Testis (tissue), 5 donors: Measurements from ENCODE around the genes MARCO and RALB.

GRCh38 chr2:117835685-117836531, 21.4 kb downstream of the DDX18 start:
- PRO-cap, 3 experiments = peak in 3 of 3 experiments; most common plus-strand start chr2:117836183 (in 2)
- RAMPAGE, long total RNA, 2 experiments = no peak in any of the 2 experiments
- RRBS = 2% methylated on average over 12 of the region's 38 CpGs

- PRO-cap, 3 experiments = no peak in any of the 3 experiments
- RAMPAGE, long total RNA, 2 experiments = no peak in any of the 2 experiments
- RRBS = no CpG with 5 or more reads among the region's 4 CpGs
These were observed 33.1 kb downstream of the CCDC93 start for GRCh38 chr2:117980608-117981418.

DNA sequence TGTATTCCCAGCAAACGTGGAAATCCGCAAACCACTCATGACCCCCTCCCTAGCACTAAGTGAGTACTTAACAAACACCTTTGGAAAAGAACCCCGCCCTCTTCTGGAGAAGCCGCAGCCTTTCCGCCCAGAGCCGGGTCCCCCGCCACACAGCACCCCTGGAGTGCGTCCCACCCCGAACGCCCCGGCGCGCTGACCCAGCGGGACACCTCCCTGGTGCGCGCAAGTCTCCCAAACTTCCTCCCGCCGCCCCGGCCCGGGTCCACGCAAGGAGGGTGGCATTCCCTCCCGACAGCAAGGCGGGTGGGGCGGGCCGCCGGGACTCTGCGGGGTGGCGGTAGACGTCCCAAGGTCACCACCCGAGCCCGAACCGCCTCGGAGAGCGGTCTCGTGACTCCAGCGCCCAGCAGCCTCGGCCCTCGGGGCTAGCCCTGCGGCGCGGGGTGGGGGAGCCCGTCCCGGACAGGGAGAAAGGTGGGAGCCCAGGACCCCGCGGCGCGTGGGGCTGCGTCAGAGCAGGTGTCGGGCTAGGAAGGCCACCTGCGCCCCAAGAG, 622 bp downstream of the CCDC93 start:
- PRO-cap, 3 experiments = peak in 1 of 3 experiments; most common plus-strand start position 393 of the sequence (in 1); most common minus-strand start position 390 of the sequence (in 1)
- RAMPAGE, long total RNA, 2 experiments = no peak in any of the 2 experiments
- RRBS = 1% methylated on average over 26 of the region's 50 CpGs

DNA sequence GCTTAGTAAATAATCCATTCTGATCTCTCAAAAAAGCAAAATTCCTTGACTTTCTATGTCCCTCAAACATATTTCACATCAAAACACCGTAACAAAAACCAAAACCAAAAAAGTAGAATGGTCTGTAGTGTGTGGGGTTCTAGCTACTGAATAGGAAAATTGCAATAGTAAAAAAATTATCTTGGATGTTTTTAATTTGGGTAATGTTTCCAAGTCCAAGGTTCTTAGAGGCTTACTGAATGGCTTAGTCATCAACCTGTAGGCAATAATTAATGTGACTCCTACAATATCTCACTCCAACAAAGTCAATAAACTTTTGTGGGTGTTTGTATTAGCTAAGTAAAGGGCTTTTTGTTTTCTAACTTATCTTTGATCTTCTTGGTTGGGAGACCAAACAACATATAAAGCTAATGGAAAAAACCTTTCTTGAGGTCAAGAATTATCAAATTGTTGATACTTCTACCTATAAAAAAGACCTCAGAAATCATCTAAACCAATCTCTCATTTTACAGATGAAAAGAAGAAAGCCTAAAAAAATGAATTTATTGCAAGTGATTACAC, 2.6 kb upstream of the INSIG2 start:
- PRO-cap, 3 experiments = no peak in any of the 3 experiments
- RAMPAGE, long total RNA, 2 experiments = no peak in any of the 2 experiments
- RRBS = no CpG with 5 or more reads among the region's 1 CpG

DNA sequence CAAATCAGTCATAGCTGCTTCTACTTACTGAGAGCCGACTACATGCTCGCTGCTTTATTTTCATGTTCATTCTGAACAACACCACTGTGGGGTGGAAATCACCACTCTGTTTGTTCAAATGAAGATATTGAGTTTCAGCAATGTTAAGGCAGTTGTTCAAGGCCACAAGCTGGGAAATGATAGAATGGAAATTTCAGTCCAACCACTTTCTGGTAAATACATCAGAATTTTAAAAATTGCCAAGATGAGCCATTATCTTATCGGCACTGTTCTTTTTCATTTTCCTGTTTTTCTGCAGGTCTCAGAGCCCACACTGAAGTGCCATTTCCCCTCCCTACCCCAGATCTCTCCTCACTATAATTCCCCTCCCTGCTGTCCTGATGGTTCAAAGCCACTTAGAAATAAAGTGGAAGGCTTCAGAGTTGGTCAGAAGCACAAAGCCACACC, 88.5 kb downstream of the INSIG2 start:
- PRO-cap, 3 experiments = no peak in any of the 3 experiments
- RAMPAGE, long total RNA, 2 experiments = no peak in any of the 2 experiments
- RRBS = no CpG with 5 or more reads among the region's 3 CpGs

GRCh38 chr2:118177184-118177714, 89.0 kb downstream of the INSIG2 start:
- PRO-cap, 3 experiments = no peak in any of the 3 experiments
- RAMPAGE, long total RNA, 2 experiments = no peak in any of the 2 experiments
- RRBS = no CpG with 5 or more reads among the region's 4 CpGs

DNA sequence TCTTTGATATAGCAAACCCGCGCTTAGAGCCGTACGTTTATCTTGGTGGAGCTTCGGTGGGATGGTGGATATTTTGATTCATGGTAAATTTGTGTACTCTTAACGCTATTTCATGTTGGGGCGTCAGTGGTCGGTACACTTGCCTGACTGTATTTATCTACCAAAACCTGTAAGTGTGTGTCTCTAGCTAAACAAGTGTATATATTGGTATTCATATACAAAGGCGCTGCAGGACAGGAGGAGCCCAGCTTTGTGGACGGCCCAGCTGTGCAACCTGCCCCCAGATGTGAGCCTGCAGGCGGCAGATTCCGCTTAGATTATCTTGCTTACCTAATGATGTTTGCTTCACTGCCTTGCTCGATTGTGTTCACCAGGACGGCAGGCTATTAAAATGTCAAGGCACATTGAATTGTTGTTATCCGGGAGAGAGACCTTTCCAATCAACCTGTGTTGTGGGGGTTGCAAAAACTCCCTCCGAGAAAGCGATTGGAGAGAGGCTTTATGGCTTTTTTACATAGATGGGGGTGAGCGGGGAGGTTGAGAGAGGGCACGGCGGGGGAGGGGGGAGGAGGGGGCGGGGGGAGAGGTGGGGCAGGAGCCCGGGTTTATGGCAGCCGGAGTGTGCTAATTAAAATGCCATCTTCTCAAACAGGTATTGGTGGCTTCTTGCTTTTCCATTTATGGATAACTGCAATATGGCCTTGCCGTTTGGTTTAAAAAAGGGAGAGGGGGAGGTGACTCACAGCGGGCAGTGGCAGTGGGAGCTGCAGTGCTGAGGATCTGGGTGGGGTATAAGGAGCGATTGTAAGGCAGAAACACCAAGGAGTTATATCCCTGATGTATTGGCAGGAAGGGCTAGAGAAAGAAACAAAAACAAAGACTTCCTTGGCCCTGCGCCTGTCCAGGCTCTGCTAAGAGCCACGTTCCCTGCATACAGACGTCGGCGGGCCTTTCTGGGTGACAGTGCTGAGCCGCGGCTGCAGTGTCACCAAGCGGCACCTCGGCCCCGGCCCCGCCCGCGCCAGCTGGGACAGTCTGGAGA, 97.1 kb downstream of the INSIG2 start:
- PRO-cap, 3 experiments = no peak in any of the 3 experiments
- RAMPAGE, long total RNA, 2 experiments = no peak in any of the 2 experiments
- RRBS = no CpG with 5 or more reads among the region's 39 CpGs

DNA sequence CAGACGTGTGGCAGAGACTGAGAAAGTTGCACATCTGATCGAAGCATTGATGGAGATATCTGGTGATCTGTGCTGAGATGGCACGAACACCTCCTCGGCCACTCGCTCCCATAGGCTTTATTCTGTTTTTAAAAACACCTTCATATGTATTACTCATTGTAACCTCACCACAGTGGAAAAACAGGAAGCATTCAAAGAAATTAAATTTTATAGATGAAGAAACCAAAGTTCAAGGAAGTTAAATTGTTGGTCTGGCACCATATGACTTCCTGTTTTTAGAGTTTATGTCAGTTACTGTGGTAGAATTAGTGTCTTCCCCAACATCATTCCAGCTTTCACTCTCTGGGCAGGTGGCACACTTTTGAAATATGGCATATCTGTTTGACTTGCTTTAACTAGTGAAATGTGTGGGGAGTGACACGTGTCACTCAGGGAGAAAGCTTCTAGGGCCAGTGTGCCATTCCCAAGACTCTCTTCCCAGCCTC, 39.2 kb upstream of the MARCO start:
- PRO-cap, 3 experiments = no peak in any of the 3 experiments
- RAMPAGE, long total RNA, 2 experiments = no peak in any of the 2 experiments
- RRBS = no CpG with 5 or more reads among the region's 6 CpGs

DNA sequence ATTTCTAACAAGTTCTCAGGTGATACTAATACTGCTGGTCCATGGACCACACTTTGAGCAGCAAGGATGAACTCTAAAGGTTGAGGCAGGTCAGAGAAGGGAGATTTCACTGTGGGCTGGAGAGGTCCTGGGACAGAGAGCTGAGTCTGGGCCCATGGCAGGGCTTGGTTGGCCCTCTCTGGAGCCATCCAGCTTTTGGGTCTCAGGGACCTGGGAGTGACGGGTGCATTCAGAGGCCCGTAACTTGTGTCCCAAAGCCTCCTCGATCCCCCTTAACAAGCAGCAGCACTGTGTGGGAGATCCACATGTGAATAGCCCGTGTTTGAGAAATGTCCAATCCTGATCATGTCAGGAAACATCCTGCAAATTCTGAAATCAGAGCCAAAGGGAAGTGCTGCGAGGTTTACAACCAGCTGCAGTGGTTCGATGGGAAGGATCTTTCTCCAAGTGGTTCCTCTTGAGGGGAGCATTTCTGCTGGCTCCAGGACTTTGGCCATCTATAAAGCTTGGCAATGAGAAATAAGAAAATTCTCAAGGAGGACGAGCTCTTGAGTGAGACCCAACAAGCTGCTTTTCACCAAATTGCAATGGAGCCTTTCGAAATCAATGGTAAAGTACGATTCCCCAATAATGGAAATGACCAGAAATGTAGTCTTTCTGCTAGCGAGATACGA, at the start of gene MARCO:
MARCO (plus strand) TSS at position 406 of the 674 bp plus-strand sequence.
- PRO-cap, 3 experiments = no peak in any of the 3 experiments
- RAMPAGE, long total RNA, 2 experiments = no peak in any of the 2 experiments
- RRBS = no CpG with 5 or more reads among the region's 11 CpGs

DNA sequence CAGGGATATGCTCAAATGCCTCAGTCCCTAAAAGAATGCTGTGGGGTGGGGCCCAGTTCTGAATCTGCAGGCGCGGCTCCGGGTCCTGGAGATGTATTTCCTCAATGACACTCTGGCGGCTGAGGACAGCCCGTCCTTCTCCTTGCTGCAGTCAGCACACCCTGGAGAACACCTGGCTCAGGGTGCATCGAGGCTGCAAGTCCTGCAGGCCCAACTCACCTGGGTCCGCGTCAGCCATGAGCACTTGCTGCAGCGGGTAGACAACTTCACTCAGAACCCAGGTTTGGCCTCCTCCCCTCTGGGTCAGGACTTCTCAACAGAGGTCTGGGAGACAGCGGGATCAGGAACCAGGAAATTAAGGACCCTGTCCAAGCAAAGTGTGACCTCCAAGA, 28.1 kb downstream of the MARCO start:
- PRO-cap, 3 experiments = no peak in any of the 3 experiments
- RAMPAGE, long total RNA, 2 experiments = no peak in any of the 2 experiments
- RRBS = no CpG with 5 or more reads among the region's 10 CpGs

DNA sequence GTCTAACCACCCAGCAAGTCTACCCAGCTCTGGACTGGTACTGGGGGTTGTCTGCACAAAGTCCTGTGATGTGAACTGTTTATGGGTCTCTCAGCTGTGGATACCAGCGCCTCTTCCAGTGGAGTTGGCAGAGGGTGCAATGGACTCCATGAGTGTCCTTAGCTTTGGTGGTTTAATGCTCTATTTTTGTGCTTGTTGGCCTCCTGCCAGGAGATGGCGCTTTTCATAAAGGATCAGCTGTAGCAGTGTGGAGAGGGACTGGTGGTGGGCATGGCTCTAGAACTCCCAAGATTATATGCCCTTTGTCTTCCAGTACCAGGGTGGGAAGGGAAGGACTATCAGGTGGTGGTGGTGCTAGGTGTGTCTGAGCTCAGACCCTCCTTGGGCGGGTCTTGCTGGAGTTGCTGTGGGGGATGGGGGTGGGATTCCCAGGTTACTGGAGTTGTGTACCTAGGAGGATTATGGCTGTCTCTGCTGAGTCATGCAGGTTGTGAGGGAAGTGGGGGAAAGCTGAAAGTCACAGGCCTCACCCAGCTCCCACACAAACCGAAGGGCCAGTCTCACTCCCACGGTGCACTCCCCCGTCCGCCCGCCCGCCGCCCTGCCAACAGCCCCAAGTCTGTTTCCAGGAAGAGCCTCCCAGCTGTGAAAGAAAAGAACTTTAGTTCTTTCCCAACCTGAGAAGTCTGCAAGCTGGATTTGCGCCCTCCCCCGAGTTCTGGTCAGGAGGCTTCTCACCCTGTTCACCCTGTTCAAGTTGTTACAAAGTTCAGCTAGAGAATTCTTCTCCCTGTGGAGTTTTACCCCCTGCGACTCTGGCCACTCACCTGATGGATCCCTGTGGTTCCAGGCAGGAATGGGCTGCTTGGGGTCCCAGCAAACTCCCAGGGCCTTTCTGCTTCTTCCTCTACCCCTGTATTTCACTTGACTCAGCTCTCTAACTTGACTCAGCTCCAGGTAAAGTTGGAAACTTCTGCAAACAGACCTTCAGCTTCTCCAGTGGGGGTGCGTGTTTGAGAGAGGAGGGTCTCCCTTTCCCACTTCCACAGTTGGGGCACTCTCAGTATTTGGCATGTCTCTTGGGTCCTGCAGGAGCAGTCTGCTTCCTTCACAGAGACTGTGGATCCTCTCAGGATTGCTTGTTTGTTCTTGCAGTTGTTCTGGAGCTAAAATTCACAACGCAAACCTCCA, 108.2 kb downstream of the C1QL2 start:
- PRO-cap, 3 experiments = no peak in any of the 3 experiments
- RAMPAGE, long total RNA, 2 experiments = start-site peak on the plus strand in 1 of 2 experiments, centred at position 824 of the sequence, 8 reads per replicate
- RRBS = no CpG with 5 or more reads among the region's 15 CpGs

- PRO-cap, 3 experiments = peak in 3 of 3 experiments; most common plus-strand start chr2:119455438 (in 3)
- RAMPAGE, long total RNA, 2 experiments = no peak in any of the 2 experiments
- RRBS = no CpG with 5 or more reads among the region's 12 CpGs
These were observed 23.5 kb downstream of the TMEM37 start for GRCh38 chr2:119454942-119455673.

GRCh38 chr2:119480739-119481200, 43.5 kb downstream of the SCTR start:
- PRO-cap, 3 experiments = no peak in any of the 3 experiments
- RAMPAGE, long total RNA, 2 experiments = start-site peak on the minus strand in 2 of 2 experiments, at chr2:119480782-119480947 at its widest, 9 reads per replicate
- RRBS = 81% methylated on average over 2 of the region's 13 CpGs

DNA sequence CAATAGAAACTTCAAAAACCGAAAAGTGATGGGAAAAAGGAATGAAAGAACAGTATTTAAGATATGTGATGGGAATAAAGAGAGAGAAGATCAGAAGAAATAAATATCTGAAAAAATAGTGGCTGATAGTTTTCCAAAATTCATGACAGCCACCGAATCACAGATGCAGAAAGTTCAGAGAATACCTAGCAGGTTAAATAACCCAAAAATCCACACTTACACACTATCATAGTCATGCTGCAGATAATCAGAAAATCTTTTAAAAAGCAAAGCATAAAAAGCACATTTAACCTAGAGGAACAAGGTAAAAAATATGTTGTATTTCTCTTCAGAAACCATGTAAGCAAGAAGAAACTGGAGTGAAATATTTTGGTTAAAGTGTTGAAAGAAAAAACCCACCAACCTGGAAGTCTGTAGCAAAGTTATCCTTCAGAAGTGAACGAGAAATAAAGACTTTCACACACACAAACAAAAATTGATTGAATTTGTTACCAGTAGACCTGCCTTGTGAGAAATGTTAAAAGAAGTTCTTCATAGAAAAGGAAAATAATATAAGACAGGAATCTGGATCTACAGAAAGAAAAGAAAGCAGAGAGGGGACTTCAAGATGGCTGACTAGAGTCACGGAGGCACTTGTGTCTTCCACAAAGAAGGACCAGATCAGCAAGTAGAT, 110.8 kb upstream of the EPB41L5 start:
- PRO-cap, 3 experiments = no peak in any of the 3 experiments
- RAMPAGE, long total RNA, 2 experiments = no peak in any of the 2 experiments
- RRBS = no CpG with 5 or more reads among the region's 4 CpGs

GRCh38 chr2:120252751-120253648, at the start of gene RALB:
Gene RALB, plus strand, starts transcription at chr2:120252852.
- PRO-cap, 3 experiments = peak in 3 of 3 experiments; most common plus-strand start chr2:120252958 (in 3); most common minus-strand start chr2:120253184 (in 1)
- RAMPAGE, long total RNA, 2 experiments = start-site peak on the plus strand in 2 of 2 experiments, at chr2:120252804-120252961 at its widest, 1,531 to 2,061 reads per replicate
- RRBS = 3% methylated on average over 20 of the region's 92 CpGs

DNA sequence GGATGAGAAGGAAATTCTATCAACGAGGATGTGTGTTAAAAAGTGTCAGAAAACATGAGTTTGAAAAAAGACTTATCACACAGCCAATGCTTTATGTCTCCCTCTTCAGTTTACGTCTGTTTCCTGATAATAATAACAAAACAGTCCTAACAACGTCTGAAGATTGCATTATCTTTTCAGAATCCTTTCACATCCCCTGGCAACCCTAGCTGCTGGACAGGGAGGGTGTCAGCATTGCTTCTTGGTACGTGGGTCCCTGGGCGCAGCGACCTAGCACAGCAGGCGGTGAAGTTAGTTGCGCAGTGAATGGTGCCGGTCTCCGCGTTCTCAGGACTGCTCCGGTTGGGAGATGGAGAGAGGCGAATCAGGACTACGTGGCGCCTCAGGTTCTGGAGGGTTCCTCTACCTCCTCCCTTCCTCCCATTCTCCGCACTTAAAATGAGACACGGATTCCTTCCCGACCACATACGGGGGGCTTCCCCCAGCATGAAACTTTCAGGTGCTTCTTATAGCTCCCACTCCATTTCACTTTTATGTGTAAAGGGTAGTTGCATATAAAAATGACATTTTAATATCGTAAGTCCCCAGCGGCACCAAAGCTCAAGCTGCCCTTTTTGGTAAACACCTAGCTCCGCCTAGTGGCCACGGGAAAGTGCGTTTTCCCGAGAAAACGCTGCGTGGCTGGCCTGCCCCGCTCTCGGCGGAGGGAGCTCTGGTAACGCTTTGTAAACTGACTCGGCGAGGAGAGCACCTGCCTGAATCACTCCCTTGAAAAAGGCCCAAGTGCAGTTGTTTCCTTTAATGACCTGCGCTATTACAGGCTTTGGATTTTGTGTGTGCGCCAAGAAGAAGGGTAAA, 33.0 kb upstream of the INHBB start:
- PRO-cap, 3 experiments = peak in 3 of 3 experiments; most common plus-strand start position 665 of the sequence (in 2); most common minus-strand start position 320 of the sequence (in 1)
- RAMPAGE, long total RNA, 2 experiments = no peak in any of the 2 experiments
- RRBS = no CpG with 5 or more reads among the region's 35 CpGs

GRCh38 chr2:120344760-120345643, 934 bp upstream of the INHBB start:
- PRO-cap, 3 experiments = peak in 3 of 3 experiments; most common plus-strand start chr2:120345039 (in 2); most common minus-strand start chr2:120344849 (in 1)
- RAMPAGE, long total RNA, 2 experiments = no peak in any of the 2 experiments
- RRBS = under 1% methylated on average over 69 of the region's 116 CpGs

DNA sequence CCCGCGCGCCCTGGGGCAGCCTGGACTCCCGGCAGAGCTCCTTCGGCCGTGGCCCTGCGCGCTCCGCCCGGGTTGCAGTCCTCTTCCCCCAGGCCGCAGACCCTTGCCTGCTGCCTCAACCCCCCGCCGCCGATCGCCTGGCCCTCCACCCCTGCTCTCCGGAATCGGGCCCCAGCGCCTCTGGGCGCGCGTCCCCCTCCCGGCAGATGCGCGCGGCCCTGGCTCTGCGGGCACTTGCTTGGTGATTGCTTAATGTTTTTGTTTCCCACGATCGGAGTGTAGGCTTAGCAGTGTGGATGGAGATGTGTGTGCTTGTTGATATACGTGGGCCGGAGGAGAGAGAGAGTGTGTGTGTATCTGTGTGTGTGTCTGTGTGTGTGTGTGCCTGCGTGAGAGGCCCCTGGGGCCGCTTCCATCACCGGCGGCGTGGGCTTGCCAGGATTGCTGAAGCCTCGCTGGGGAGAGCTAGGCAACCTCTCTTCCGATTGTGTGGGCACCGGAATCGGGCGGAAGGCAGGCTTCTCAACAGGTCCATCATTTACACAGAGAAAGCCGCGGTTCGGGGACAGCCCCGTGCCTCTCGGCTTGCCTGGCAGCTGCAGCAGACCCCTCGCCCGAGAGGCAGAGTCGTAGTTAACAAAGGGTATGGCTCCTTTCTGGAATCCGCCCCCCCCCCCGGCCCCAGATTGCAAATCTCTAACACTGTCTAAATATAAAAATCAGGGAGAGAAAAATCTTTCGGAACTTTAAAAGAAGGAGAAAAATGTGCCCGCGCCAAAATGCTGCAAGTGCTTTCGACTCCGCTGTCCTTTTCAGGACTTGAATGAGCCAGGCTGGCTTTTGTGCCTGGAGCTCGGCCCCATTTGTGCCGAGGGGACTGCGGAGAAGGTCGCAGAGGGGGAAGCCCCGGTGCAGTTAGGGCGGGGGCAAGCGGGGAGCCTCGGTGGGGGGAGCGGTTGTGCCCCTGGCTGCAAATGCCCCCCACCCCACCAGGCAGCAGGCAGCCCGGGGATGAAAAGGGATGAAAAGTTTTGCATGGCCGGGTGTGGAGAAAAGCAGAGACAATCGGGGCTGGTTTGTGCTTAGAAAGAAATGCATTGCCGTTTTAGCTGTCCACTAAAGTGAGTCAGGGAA, 1.2 kb downstream of the INHBB start:
- PRO-cap, 3 experiments = no peak in any of the 3 experiments
- RAMPAGE, long total RNA, 2 experiments = no peak in any of the 2 experiments
- RRBS = 2% methylated on average over 35 of the region's 68 CpGs

- PRO-cap, 3 experiments = no peak in any of the 3 experiments
- RAMPAGE, long total RNA, 2 experiments = start-site peak on the plus strand in 1 of 2 experiments, at chr2:120722926-120722946 at its widest, 6 reads per replicate
- RRBS = no CpG with 5 or more reads among the region's 12 CpGs
These were observed 13.0 kb upstream of the GLI2 start for GRCh38 chr2:120722475-120723167.

- PRO-cap, 3 experiments = no peak in any of the 3 experiments
- RAMPAGE, long total RNA, 2 experiments = no peak in any of the 2 experiments
- RRBS = 6% methylated on average over 6 of the region's 19 CpGs
These were observed 760 bp upstream of the GLI2 start for GRCh38 chr2:120734851-120735365.